Parotid gland (tissue), 1 donor: ENCODE measurements around the gene MIPOL1.

DNA sequence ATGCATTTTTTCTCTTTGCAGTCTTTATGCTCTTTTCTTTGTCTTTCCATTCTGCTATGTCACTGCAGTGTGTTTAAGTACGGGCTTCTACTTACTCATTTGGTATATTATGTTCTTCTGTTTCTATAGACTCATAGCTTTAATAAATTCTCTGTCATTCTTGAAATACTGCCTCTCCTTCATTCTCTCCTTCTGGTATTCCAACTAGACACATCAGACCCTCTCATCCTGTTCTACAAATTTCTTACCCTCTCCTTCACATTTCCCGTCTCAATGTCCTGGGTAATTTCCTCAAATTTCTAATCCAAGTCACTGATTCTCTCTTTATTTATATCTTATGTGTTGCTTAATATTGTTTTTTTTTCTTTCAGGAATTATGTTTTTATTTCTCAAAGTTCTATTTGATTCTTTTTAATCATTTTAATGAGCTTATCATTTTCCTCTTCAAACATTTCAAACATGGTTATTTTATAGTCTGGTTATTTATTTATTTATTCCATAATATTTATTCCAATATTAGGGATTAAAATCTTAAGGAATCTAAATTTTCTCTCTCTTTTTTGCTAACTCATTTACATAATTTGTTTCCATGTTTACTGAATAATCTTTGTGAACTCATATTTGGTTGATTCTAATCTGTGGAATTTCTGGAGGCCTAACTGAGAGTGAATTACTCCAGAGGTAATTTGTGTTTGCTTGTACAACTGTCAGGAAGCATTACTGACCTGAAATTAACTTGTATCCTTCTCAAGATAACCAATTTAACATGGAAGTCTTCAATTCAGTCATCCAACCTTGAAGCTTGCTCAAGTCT lies 93.9 kb downstream of the RALGAPA1 start:
- PRO-cap: no peak

DNA sequence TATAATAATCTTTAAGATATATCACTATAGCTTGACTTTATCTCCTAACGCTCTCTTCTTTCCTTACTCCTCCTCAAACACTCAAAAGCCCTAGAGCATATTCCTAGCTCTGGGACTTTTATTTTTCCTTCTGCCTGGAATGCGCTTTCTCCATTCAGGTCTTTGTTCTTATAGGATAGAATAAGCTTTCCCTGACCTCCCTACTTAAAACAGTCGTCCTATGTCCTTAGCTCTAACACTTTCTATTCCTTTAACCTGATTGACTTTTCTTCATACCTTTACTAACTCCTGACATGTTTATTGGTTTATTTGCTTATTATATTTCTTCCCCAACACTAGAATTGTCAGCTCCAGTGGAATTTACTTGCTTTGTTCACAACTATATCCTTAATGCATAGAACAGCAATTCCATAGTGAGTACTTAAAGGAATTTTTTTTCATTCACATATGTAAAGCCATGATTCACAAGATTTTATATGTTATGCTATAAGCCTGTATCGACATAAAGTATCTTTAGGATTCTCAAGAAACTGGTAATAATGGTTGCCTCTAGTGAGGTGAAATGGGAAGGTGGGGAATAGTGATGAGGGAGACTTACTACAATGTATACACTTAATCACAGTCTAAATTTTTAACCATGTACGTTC lies 91.1 kb downstream of the RALGAPA1 start:
- PRO-cap: no peak

DNA sequence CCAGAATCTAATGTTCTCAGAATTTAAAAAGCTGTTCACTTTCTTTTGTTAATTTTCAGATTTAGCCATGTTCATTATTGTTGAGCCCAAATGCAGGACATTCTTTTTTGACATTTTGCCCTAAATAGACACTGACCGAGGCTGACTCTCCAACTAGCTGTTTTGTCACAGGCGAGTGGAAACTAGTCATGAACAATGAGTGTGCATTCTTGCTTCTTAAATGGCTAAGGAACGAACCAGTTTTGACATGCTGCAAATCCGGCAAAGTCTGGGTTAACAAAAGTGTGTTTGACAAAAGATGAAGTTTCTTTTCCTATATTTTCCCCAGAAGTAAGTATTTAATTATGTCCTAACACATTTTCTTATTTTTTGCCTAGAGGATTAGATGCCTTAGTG lies 40.6 kb downstream of the MBIP start:
- PRO-cap: no peak

DNA sequence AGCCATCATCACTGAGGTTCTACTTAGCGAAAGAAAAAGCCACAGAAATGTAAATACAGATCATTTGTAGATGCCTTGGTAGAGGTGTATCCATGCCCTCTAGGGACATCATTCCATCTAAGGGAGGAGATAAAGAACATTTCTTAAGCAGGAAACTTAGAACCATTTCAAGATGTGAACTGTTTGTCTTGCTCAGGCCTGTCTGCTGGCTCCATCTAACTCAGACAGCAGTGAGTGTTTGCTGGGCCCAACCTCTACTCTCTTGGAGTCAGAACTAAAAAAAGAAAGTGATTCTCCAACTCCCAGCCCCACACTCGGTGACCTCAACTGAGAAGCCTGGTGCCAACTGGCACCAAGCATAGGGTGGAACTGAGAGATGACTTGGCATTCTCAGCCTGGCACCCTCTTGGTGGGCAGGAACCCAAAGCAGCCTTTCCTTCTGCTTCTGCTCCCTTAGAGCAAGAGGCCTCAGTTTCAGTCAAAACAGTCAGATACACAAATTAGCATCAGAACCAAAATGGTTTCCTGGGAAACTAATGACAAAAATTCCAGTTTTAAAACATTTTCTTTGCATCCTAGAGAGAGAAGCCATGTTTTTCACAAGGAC lies 63.6 kb upstream of the MBIP start:
- PRO-cap: no peak

DNA sequence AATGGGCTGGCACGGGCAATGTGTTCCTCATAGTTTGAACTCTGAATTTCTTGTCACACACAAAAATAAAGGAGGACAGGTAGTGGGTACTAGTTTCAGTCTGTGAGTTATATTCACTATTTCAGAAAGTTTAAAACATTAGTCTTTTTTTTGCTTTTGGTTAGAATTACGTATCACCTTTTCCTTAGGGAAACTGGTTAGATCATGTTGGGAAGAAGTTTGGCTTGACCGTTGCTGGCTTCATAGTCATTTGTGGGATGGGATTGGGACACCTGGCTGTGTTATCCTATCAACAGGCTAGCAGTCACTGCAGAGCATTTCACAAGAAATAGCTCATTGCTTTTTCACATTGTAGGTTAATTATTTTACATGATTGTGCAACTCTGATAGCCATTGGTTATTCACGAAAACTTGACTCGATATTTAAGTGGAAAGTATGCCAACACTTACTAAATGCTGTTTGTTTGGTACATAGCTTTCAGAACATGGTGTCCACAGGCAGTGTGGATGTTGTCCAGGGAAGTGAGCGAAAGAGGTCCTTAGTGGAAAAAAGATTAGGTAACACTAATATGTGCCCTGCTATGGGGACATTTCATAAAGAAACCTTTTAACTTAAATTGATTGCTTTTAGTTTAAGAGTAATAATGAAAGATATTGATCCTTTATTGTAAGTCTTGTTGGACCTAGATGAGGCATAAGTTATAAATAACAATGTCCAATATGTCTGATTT lies 89.4 kb downstream of the NKX2-1 start:
- PRO-cap: no peak

DNA sequence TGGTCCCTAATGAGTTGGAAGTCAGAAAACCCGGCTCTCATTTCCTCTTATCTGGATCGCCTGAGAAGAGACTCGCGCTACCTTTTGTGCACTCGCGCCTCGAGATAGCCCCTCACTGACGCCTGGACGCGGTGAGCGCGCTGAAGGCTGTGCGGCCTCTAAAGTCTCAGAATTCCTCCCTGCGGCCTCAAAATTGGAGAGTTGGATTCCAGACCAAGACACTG lies 7.0 kb downstream of the NKX2-1 start:
- PRO-cap: no peak

DNA sequence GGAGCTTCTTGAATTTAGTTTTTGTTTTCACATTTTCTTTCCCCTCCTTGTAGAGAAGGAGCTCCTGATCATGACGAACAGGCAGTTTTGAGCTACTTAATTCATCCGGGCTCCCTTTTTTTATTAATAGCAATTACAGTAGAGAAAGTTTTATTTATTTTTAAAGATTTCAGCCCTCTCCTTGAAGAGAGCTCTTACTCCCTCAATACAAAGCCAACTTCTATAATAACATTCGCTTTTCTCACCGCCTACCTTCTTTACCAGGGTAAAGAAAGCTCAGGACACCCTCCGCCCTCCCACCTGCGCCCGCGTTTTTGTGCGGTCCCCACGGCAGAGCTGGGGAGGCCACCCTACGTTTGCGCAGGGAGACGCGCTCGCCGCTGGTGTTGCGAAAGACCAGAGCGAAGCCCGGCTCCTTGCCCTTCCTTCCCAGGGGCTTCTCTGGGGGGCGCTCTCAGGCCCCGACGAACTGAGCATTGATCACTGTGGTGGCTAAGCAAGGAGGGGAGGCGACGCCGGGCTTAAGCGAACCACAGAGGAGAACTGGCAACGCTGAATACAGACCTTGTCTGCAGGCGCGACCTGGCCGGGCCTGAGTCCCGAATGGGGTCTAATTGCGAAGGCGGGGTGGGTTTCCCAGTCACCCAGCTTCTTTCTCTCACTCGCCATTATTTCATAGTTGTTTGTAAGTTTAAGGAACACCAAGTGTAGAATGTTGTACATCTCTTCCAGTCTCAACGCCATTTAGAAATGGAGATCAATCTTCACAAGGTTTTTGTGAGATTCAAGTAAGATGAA lies 1.5 kb upstream of the NKX2-1 start:
- PRO-cap: no peak

- PRO-cap: no peak
Measured at GRCh38 chr14:36525474-36525987, 5.5 kb upstream of the NKX2-1 start.

GRCh38 chr14:36657364-36657809 lies 4.3 kb upstream of the PAX9 start:
- PRO-cap: unidirectional peak, plus-strand start at chr14:36657679

GRCh38 chr14:36659598-36660446 lies 1.8 kb upstream of the PAX9 start:
- PRO-cap: unidirectional peak, minus-strand start at chr14:36659988

DNA sequence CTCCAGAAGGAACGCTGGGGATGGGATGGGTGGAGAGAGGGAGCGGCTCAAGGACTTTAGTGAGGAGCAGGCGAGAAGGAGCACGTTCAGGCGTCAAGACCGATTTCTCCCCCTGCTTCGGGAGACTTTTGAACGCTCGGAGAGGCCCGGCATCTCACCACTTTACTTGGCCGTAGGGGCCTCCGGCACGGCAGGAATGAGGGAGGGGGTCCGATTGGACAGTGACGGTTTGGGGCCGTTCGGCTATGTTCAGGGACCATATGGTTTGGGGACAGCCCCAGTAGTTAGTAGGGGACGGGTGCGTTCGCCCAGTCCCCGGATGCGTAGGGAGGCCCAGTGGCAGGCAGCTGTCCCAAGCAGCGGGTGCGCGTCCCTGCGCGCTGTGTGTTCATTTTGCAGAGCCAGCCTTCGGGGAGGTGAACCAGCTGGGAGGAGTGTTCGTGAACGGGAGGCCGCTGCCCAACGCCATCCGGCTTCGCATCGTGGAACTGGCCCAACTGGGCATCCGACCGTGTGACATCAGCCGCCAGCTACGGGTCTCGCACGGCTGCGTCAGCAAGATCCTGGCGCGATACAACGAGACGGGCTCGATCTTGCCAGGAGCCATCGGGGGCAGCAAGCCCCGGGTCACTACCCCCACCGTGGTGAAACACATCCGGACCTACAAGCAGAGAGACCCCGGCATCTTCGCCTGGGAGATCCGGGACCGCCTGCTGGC lies 997 bp downstream of the PAX9 start:
- PRO-cap: bidirectional peak, plus-strand start at position 561 of the sequence, minus-strand start at position 490 of the sequence

DNA sequence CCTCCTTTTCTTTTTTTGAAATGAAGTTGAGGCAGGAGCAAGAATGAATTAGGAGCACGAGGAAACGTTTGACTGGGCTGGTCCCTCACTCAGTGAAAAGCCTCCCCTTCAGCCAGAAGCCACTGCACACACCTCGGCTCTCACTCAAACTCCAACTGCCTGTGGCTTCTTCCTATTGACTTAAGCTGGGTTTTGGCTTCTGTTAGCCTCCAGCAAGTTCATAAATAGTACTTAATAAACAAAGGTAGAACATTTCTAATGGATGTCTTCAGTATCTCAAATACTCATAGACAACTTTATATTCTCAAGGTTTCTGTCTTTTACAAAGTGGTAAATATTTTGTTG lies 21.7 kb downstream of the PAX9 start:
- PRO-cap: unidirectional peak, minus-strand start at position 157 of the sequence

GRCh38 chr14:37197140-37198207 lies at the start of gene MIPOL1:
Gene MIPOL1 (plus strand): TSS chr14:37197937.
- PRO-cap: bidirectional peak, plus-strand start at chr14:37198009, minus-strand start at chr14:37197975

GRCh38 chr14:37246991-37247460 lies 49.3 kb downstream of the MIPOL1 start:
- PRO-cap: no peak

DNA sequence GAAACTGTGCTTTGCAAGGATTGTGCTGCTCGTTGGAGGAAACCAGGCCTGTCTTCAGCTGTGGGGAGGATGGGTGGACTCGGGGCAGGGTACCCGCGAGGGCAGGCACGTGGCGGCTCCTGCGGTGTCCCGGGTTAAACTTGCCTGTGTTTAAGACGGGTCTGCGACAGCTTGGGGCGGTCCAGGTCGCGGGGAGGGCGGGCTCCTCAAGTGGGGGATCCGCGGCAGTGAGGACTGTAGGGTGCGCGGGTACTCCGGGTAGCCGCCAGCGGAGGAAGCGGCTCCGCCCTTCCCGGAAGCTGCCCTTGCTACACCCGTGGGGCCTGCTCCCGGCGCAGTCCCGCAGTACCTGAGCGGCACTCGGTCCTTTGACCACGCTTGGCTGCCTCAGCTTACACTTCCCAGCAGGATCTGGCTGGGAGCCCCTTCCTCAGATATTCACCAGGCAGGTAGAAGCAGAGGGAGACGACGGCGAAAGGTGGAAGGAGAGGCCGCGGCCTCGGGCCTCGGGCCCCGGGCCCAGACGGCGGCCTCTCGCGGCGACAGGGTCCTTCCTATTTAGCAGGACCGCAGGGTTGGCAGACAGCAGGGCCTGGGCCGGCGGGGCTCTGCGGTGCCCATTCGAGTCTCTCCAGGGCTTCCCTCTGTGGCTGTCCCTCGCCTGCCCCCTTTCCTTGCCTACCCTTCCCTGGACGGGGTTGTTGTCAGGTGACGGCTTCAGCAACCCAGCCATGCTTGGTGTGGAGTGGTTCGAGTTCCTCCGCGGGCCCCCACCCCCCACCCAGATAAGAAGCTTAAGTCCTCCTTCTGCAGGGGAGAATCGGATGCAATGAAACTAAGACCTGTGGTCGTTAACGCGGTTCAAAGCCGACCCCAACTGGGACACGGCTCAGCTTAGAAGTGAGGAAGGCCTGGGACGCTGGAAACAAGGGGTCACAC lies 3.0 kb downstream of the TTC6 start:
- PRO-cap: no peak

DNA sequence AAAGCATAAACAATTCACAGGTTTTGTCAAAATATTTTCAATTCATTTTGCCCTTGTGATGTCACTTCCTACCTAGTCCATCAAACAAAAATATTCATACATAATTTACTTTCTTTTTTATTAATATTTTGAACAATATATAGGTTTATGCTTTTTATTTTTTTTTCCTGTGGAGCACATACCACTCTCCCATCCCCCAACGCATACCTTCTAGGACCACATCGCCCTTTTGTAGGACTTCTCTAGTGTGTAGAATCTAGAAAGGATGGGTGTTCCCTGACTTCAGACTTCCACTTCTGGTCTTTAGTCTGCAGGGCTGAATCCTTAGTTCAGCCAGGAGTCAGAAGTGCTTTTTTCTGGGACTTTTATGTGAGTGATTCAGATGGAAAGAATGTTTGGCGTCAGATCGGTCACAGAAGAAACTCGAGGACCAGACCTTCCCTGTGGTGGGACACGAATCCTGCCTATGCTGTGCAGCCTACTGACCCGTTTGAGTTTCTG lies 165.5 kb upstream of the SSTR1 start:
- PRO-cap: no peak

GRCh38 chr14:38190726-38191193 lies 16.9 kb upstream of the SSTR1 start:
- PRO-cap: no peak

- PRO-cap: no peak
Measured at GRCh38 chr14:38192862-38193742, 14.6 kb upstream of the SSTR1 start.

DNA sequence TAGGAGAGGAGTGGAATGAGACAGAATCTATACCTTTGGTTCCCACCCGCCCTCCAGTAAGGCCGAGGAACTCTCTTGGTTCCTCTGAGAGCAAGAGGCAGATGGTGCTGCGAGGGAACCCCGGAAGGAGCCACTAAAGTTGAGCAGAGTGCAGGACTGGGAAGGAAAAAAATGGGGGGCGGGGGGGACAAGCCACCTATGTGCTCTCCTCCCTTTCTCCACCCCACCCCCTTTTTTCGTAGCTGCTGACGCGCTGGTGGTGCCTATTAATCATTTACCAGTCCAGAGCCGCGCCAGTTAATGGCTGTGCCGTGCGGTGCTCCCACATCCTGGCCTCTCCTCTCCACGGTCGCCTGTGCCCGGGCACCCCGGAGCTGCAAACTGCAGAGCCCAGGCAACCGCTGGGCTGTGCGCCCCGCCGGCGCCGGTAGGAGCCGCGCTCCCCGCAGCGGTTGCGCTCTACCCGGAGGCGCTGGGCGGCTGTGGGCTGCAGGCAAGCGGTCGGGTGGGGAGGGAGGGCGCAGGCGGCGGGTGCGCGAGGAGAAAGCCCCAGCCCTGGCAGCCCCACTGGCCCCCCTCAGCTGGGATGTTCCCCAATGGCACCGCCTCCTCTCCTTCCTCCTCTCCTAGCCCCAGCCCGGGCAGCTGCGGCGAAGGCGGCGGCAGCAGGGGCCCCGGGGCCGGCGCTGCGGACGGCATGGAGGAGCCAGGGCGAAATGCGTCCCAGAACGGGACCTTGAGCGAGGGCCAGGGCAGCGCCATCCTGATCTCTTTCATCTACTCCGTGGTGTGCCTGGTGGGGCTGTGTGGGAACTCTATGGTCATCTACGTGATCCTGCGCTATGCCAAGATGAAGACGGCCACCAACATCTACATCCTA lies 1.3 kb downstream of the SSTR1 start:
- PRO-cap: bidirectional peak, plus-strand start at position 296 of the sequence, minus-strand start at position 172 of the sequence; bidirectional peak, plus-strand start at position 653 of the sequence, minus-strand start at position 337 of the sequence

- PRO-cap: no peak
Measured at GRCh38 chr14:38906060-38906464, 197.0 kb downstream of the SEC23A start.